ENCODE measurements around the gene ZNG1E.

DNA sequence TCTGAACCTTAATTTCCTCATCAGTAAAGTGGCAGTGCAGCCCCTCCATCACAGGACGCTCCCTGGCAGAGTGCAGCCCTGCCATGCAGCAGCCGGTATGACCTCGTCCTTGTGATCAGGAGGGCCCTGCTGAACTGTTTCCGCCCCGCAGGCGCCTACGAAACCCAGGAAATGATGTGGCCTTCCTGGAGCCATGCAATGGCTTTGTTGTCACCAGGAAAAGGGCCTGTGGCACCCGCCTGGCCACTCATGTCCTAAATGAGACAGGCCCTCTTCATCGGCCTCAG is 365.2 kb downstream of the SPATA31A7 start:
- PRO-cap = no peak
- RAMPAGE, long total RNA, 5 experiments = no peak in any of the 5 experiments
- RRBS = no CpG with 5 or more reads among the region's 9 CpGs

DNA sequence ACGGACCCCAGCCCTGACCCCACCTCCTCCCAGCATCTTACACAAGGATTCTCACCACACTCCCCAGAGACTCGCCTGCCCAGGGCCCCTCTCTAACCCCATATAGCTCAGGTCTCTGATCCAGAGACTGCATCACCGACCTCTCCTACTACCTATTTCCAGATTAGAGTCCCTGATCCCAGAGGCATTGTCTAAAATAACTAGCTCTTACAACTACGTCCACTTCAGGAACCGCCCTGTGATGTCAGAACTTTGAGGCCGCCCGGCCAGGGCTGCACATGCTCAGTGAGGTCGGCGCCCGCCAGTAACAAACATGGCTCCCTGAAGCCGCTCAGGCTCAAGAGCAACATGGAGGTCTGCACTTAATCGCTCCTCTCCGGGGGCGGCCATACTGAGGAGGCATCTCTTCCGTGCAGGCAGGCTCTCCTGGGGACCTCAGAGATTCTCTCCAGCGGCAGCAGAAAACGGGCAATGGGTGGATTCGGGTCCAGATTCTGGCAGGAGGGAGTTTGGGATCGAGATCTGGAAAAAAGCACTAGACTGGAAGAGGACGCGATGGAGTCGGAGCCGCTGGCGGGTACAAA is 1186.1 kb downstream of the SPATA31A7 start:
- PRO-cap = no peak
- RAMPAGE, long total RNA, 5 experiments = no peak in any of the 5 experiments
- RRBS = no CpG with 5 or more reads among the region's 24 CpGs

- PRO-cap = no peak
- RAMPAGE, long total RNA, 5 experiments = start-site peak on the minus strand in 2 of 5 experiments, at chr9:62897707-62898097 at its widest, 7 to 72 reads per replicate
- RRBS = no CpG with 5 or more reads among the region's 58 CpGs
Measured at GRCh38 chr9:62897162-62898474, 1707.8 kb downstream of the SPATA31A7 start.

DNA sequence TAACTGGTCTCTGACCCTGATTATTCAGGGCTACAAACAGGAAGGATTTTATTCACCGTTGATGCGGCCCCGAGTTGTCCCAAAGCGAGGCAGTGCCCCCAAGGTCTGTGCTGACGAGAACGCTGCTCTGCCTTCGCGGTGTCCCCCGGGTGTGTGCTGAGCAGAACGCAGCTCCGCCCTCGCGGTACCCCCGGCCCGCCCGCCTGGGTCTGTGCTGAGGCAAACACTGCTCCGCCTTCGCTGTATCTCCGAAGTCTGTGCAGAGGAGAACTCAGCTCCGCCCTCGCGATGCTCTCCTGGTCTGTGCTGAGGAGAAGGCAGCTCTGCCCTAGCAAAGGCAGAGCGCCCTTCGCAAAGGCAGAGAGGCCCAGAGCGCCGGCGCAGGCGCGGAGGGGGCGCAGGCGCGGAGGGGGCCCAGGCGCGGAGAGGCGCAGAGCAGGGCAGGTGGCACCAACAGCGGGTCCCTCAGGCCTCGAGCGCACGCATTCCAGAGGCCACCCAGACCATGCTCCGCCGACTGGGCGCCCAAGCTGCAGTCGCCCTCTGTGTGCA is 1503.6 kb downstream of the FOXD4L5 start:
- PRO-cap = no peak
- RAMPAGE, long total RNA, 5 experiments = no peak in any of the 5 experiments
- RRBS = no CpG with 5 or more reads among the region's 43 CpGs

GRCh38 chr9:63813106-63813507 is 1471.9 kb downstream of the FOXD4L5 start:
- PRO-cap = no peak
- RAMPAGE, long total RNA, 5 experiments = no peak in any of the 5 experiments
- RRBS = 64% methylated on average over 8 of the region's 31 CpGs

GRCh38 chr9:63813842-63814327 is 1471.1 kb downstream of the FOXD4L5 start:
- PRO-cap = no peak
- RAMPAGE, long total RNA, 5 experiments = no peak in any of the 5 experiments
- RRBS = no CpG with 5 or more reads among the region's 14 CpGs

DNA sequence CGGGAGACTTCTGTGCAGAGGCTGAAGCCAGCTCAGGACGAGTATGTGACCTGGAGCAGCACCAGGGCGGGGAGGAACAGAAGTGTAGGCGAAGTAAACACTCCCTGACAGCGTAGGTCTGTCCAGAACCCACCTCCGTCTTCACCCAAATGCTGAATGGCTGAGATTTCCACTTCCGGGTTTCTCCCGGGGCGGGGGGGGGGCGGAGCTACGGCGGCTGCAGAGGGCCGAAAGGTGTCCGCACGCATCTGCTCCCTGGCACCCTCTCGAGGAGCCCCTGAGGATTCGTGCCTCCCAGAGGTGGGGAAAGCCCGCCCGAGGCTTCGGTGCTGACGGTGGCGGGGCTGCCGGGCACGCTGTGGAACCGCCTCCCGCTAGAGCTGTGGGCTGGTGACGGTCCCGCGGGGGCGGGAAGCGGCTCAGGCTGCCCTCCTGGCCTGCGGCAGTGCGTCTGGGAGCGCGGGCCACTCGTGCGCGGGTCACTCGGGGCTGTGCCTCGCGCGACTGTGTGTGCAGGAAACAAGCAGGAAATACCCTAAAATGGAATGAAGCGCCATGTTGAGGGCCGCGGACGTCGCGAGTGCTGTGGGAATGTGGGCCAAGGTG is 1425.4 kb downstream of the FOXD4L5 start:
- PRO-cap = bidirectional peak, plus-strand start at position 326 of the sequence, minus-strand start at position 143 of the sequence
- RAMPAGE, long total RNA, 5 experiments = start-site peak on the minus strand in 3 of 5 experiments, centred at positions 156 to 173 of the sequence, 9 to 46 reads per replicate
- RRBS = no CpG with 5 or more reads among the region's 48 CpGs

- PRO-cap = no peak
- RAMPAGE, long total RNA, 5 experiments = start-site peak on the plus strand in 1 of 5 experiments, at chr9:64016985-64017008 at its widest, 13 reads per replicate
- RRBS = no CpG with 5 or more reads among the region's 35 CpGs
Measured at GRCh38 chr9:64016900-64017374, 1268.1 kb downstream of the FOXD4L5 start.

- PRO-cap = no peak
- RAMPAGE, long total RNA, 5 experiments = start-site peak on the minus strand in 1 of 5 experiments, at chr9:64870207-64870211 at its widest, 25 reads per replicate
- RRBS = no CpG with 5 or more reads among the region's 1 CpG
Measured at GRCh38 chr9:64870136-64870291, 415.0 kb downstream of the FOXD4L5 start.

DNA sequence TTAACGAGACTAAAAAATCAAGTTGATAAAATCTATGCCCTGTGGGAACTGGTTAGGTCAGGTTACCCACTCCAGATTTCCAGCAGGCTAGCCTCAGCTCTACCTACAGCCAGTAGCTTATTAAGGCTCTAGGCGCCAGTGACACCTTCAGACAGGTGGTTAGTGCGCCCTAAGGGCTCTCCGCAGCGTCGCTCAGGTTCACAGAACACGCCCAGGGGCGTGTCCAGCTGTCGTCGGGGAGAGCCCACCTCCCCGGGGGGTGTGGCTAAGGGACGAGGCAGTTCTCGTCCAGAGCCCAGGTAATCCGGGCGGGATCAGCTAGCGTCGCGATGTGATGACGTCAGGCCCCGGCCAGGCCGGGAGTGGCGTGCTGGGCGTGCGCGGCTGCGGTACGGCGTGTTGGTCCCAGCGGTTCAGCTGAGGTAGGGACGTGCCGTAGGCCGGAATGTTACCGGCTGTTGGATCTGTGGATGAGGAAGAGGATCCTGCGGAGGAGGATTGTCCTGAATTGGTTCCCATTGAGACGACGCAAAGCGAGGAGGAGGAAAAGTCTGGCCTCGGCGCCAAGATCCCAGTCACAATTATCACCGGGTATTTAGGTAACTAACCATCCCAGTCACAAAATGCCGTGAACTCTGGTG is at the start of gene ZNG1E:
TSS of gene ZNG1E (plus strand) at position 397 of the 641 bp plus-strand sequence.
- PRO-cap = bidirectional peak, plus-strand start at position 416 of the sequence, minus-strand start at position 194 of the sequence
- RAMPAGE, long total RNA, 5 experiments = start-site peak on the plus strand in 5 of 5 experiments, centred at positions 382 to 407 of the sequence, 69 to 2,294 reads per replicate
- RRBS = no CpG with 5 or more reads among the region's 41 CpGs

- PRO-cap = no peak
- RAMPAGE, long total RNA, 5 experiments = no peak in any of the 5 experiments
- RRBS = no CpG with 5 or more reads among the region's 31 CpGs
Measured at GRCh38 chr9:66153989-66154501, 417.1 kb downstream of the FOXD4L4 start.

DNA sequence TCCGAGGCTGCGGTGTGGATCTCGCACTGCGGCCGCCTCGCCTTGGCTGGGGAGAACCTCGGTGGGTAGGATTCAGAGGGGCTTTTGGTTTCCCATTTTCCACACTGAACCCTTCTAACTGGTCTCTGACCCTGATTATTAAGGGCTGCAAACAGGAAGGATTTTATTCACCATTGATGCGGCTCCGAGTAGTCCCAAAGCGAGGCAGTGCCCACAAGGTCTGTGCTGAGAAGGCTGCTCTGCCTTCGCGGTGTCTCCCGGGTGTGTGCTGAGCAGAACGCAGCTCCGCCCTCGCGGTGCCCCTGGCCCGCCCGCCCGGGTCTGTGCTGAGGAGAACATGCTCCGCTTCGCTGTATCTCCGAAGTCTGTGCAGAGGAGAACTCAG is 530.7 kb downstream of the FOXD4L4 start:
- PRO-cap = no peak
- RAMPAGE, long total RNA, 5 experiments = start-site peak on the minus strand in 1 of 5 experiments, centred at position 263 of the sequence, 7 reads per replicate
- RRBS = no CpG with 5 or more reads among the region's 23 CpGs

- PRO-cap = unidirectional peak, minus-strand start at chr9:67711523
- RAMPAGE, long total RNA, 5 experiments = no peak in any of the 5 experiments
- RRBS = no CpG with 5 or more reads among the region's 35 CpGs
Measured at GRCh38 chr9:67711297-67711776, 147.4 kb upstream of the ANKRD20A1 start.

DNA sequence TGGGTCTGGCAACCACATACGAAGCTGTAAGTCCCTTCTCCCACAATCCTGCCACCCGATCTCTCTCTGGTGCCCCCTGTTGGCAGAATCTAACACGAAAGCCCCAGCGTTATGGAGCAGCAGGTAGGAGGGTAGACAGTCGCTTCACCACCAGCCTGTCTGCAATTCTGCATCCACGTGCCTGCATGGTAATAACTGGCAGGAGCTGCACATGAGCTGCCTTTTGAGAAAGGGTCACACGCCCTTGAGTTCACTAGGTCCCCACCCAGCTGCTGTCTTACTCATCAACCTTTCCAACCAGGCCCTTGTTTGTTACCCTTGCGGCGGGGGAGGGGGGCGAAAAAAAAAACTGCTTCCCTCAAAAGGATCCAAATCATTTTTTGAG is 19.5 kb upstream of the TMEM252 start:
- PRO-cap = no peak
- RAMPAGE, long total RNA, 5 experiments = no peak in any of the 5 experiments
- RRBS = no CpG with 5 or more reads among the region's 10 CpGs

- PRO-cap = no peak
- RAMPAGE, long total RNA, 5 experiments = no peak in any of the 5 experiments
- RRBS = no CpG with 5 or more reads among the region's 6 CpGs
Measured at GRCh38 chr9:68749317-68750099, 30.4 kb upstream of the PABIR1 start.

GRCh38 chr9:68805219-68805624 is 25.4 kb downstream of the PABIR1 start:
- PRO-cap = no peak
- RAMPAGE, long total RNA, 5 experiments = no peak in any of the 5 experiments
- RRBS = no CpG with 5 or more reads among the region's 6 CpGs

- PRO-cap = no peak
- RAMPAGE, long total RNA, 5 experiments = start-site peak on the plus strand in 1 of 5 experiments, at chr9:68845296-68845615 at its widest, 18 reads per replicate
- RRBS = no CpG with 5 or more reads among the region's 11 CpGs
Measured at GRCh38 chr9:68845057-68845627, 65.3 kb downstream of the PABIR1 start.

- PRO-cap = no peak
- RAMPAGE, long total RNA, 5 experiments = start-site peak on the plus strand in 1 of 5 experiments, at chr9:68904141-68904276 at its widest, 8 reads per replicate
- RRBS = no CpG with 5 or more reads among the region's 6 CpGs
Measured at GRCh38 chr9:68904160-68904994, 109.5 kb downstream of the PRKACG start.

DNA sequence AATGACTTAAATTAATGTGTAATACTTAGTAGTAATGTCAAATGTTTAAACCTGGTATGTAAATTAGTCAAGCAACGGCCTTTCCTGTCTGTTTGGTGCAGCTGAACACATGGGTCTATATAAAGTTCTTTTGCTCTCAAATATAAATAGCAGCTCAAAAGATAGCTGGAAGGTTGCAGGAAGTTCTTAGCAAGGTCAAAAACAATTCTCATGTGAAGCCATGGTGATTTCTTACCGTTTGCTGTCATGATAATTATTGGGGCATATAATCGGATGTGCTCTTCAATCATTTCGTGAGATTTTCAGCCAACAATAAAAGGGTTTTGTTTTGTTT is 71.8 kb downstream of the PRKACG start:
- PRO-cap = no peak
- RAMPAGE, long total RNA, 5 experiments = no peak in any of the 5 experiments
- RRBS = no CpG with 5 or more reads among the region's 4 CpGs

GRCh38 chr9:68950155-68950689 is 63.7 kb downstream of the PRKACG start:
- PRO-cap = no peak
- RAMPAGE, long total RNA, 5 experiments = start-site peak on the plus strand in 1 of 5 experiments, at chr9:68950432-68950621 at its widest, 5 reads per replicate
- RRBS = no CpG with 5 or more reads among the region's 5 CpGs

Measured in stomach (tissue), 7 donors.